Fibroblast of the aortic adventitia (primary cell): ENCODE data around the genes ZFPL1 and TIGD3.

DNA sequence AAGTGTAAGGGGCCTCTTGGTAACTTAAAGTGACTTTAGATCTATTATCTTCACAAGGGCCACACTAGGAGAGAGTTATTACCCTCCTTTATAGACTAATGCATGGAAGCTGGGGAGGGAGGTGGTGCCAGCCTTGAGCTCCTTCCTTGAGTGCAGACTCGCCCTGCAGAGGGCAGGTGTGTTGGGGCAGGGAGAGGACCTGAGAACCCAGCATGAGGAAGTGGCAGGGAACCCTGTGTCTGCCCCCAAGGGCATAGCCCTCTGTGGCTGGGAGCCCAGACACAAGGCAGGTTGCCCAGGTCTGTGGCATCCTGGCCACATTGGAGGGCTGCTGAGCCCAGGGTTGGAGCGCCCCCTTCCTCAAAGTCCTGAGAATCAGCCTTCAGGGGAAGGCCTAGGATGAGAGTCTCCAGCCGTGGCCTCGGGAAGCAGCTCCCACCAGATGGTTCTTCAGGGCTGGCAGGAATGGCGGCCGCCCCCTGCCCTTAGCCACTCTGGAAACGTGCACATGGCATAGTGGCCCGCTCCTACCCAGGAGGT, 4.3 kb upstream of the CDC42BPG start:
- CAGE, long polyA plus RNA, result no peak

DNA sequence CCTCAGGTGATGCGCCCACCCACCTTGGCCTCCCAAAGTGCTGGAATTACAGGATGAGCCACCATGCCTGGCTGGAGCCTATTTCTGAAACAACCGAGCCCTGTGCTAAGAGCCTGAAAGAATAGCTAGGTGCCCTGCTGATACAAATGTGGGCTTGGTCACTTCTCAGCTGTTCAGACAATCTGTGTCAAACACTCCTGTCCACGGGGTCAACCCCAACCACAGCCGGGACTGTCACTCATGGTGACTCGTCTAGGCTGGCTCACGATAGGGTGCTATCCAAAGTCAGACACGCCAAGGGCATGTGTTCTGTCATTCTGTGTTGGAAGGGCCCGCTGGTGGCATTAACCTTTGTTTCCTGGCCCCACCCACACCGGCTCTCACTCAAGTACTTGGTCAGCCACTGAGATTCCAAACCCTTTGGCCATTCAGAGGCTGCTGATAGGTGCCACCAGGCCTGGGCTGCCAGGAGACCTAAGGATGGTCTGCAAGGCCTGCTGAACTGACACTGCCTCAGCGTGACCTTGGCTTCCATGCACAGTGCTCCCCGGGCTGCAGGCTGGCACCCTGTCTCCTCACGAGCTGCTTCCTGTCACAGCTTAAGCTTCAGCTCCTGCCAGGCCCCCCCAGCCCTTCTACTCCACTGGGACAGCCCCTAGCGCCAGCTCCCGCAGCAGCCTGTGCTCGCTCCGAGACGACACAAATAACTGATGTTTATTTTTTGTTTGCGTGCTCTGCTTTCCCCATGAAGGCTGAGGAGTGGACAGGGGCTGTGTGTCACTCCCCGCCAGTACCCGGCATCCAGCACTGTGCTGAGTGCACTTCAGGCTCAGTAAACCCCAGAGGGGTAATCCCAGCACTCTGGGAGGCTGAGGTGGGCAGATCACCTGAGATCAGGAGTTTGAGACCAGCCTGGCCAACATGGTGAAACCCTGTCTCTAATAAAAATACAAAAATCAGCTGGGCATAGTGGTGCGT, 14.3 kb upstream of the CDC42BPG start:
- CAGE, long polyA plus RNA, result no peak

DNA sequence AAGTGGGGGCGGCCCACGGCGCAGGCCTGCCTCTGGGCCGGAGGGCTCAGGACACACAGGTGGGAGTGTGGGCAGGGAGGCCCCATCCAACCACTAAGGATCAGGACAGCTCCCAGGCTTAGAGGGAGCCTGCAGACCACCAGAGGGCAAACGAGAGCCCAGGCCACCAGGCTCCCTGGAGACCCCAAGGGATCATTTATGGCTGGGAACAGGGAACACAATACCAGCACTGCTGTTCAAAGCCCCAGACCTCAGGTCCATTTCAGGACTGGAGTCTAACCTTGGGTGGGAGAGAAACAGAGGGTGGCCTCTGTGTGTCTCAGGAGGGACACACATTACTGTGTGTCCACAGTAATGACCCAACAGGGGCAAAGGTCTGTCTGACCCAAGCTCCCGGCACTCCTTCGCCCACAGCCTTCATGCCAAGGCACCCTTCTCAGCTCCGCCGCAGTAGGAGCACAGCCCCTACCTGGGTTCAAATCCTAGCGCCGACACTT, 8.5 kb downstream of the EHD1 start:
- CAGE, long polyA plus RNA, result no peak

GRCh38 chr11:64876512-64877370, 1.7 kb downstream of the EHD1 start:
- CAGE, long polyA plus RNA, result no peak

- CAGE, long polyA plus RNA, result no peak
Observed at GRCh38 chr11:64880213-64880968, 2.0 kb upstream of the EHD1 start.

- CAGE, long polyA plus RNA, result no peak
Observed at GRCh38 chr11:64970696-64970856, 1.3 kb downstream of the MAJIN start.

DNA sequence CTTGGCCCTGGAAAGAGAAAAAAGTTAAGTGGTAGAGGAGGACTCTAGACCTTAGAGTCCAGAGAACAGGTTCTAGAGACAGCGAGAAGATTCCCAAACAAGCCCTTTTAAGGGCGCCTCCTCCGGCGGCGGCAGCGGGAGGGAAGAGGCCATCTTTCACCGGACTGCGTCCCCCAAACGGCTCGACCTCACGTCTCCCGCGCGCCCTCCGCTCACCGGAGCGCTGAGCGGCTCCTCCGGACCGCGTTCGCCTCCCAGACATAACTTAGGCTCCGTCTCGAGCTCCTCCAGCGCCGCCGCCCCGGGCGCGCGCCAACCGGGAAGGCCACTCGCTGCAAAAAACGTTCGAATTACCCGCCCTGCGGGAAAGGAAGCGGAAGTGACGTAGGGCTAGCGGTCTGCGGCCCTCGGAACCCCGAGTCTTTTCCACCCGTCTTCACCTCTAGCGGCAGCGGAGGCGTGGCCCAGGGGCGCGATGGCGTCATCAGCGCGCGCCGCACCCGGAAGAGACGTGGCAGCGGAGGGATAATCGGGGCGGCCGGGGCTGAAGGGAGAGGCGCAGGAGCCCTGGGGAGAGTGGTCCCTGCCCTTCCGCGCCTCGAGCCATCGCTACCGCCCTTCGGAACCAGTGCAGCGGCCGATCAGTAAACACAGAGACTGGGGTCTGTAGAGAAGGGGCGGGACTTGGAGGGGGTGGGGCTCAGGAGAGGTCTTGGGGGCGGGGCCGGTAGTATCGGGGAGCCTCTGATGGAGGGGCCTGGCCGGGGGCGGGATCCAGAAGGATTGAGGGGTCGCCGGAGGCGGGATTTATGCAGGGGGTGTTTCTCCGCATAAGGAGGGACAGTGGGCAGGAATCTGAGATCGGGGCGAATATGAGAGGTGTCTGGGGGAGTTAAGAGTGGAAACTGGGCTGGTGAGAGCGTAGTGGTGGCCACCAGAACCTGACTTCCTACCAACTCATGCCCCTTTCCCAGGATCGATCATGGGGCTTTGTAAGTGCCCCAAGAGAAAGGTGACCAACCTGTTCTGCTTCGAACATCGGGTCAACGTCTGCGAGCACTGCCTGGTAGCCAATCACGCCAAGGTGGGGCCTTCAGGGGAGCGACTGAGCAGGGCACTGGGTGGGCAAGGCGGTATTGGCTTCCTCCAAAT, at the start of gene ZFPL1:
TSS of gene ZFPL1 (plus strand) at position 506 of the 1,152 bp plus-strand sequence.
- CAGE, long polyA plus RNA, result no peak

- CAGE, long polyA plus RNA, result no peak
Observed at GRCh38 chr11:65113079-65113670, 1.5 kb downstream of the TM7SF2 start.

GRCh38 chr11:65118219-65118774, 796 bp upstream of the ZNHIT2 start:
- CAGE, long polyA plus RNA, result no peak

- CAGE, long polyA plus RNA, result no peak
Observed at GRCh38 chr11:65120534-65121292, 1.2 kb downstream of the FAU start.

GRCh38 chr11:65165720-65166330, 4.2 kb upstream of the SPDYC start:
- CAGE, long polyA plus RNA, result no peak

DNA sequence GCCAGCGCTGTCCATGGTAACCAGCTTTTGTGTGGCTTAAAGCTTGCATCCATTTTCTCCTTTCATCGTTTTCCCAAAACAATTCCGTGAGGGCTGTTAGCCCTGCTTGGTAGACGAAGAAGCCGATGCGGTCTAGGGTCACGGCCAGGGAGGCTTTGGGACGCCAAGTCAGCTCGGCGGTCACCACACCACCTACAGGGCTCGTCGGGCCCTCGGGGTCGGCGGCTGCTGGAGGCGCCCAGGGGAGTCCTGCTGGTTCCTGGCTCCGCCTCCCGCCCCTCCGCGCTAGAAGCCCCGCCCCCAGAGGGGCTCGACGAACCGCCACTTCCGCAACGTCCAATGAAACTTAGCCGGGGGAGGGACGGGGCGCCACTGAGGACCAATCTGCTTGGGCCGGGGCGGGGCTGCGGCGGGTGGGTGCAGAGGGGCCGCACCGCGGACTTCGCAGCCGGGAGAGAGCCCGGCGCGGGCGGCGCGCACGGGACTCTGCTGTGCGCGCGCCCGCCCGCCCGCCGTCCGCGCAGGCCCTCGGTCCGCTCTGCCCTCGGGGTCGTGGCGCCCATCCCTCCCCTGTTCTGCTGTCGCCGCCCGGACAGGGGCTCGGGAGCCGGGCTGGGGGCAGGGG, at the start of gene TIGD3:
TSS of gene TIGD3 (plus strand) at position 445 of the 625 bp plus-strand sequence.
- CAGE, long polyA plus RNA, result no peak

GRCh38 chr11:65384382-65384940, 2.0 kb upstream of the FRMD8 start:
- CAGE, long polyA plus RNA, result no peak

GRCh38 chr11:65388229-65389069, 2.0 kb downstream of the FRMD8 start:
- CAGE, long polyA plus RNA, result no peak

DNA sequence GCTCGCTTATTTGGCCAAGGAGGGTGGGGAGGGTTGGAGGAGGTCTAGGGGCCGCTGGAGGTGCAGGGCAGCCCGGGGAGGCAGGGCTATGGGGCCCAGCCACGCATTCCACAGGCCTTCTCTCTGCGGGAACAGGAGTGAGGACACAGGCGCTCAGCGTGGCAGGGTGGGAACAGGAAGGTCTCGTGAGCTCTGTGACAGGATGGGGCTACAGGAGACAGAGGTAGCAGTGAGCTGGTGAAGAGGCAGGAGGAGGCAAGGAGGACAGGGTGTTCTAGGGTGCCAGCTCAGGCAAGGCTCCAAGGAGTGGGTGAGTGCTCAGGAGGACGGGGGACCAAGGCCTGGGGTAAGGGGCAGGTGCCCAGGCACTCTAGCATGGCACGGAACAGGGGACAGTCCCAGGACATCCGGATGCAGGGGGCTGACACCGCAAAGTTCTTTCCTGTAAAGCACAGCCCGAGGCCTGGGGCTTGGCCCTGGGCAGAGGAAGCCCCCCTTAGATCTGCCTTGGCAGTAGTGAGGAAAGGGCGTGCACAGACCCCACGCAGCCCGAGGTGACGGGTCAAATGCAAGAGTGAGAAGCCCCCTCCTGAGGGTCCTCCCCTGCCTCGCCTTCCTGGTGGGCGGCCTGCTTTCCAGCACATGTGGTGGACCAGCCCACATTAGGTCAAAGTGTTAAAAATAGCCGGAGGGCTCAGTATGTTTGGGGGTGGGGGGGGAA, 31.4 kb downstream of the FRMD8 start:
- CAGE, long polyA plus RNA, result no peak

- CAGE, long polyA plus RNA, result no peak
Observed at GRCh38 chr11:65419480-65420648, 33.4 kb downstream of the FRMD8 start.

DNA sequence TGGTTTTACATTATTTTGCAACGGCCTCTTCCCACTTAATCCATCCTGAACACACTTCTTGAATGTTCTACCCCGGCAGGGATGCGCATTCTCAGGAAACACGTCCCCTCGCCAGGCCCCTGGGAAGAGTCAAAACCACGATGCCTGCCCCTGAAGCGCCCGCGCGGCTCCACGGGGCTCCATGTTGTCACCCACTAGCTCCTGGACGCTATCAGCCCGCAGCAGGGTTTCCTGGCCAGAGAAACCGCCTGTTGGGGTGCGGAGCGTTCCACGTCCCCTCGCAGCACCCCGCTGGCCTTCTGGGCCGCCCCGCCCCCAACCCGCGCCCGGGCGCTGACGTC, 35.5 kb downstream of the FRMD8 start:
- CAGE, long polyA plus RNA, result no peak

GRCh38 chr11:65422261-65422778, 35.9 kb downstream of the FRMD8 start:
- CAGE, long polyA plus RNA, result no peak

DNA sequence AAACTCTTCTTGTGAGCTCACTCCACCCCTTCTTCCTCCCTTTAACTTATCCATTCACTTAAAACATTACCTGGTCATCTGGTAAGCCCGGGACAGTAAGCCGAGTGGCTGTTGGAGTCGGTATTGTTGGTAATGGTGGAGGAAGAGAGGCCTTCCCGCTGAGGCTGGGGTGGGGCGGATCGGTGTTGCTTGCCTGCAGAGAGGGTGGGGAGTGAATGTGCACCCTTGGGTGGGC, 37.1 kb downstream of the FRMD8 start:
- CAGE, long polyA plus RNA, result no peak

GRCh38 chr11:65426998-65427629, 40.7 kb downstream of the FRMD8 start:
- CAGE, long polyA plus RNA, result no peak